Metastatic Lung Carcinoma in the Adrenal Gland (tissue), 1 donor: ENCODE measurements around the genes PTGR1, SUSD1, SNX30 and SLC46A2.

GRCh38 chr9:110392244-110392525 is 54.5 kb upstream of the TXNDC8 start:
- PRO-cap = no peak

- PRO-cap = no peak
Measured at GRCh38 chr9:110445710-110446116, 108.0 kb upstream of the TXNDC8 start.

DNA sequence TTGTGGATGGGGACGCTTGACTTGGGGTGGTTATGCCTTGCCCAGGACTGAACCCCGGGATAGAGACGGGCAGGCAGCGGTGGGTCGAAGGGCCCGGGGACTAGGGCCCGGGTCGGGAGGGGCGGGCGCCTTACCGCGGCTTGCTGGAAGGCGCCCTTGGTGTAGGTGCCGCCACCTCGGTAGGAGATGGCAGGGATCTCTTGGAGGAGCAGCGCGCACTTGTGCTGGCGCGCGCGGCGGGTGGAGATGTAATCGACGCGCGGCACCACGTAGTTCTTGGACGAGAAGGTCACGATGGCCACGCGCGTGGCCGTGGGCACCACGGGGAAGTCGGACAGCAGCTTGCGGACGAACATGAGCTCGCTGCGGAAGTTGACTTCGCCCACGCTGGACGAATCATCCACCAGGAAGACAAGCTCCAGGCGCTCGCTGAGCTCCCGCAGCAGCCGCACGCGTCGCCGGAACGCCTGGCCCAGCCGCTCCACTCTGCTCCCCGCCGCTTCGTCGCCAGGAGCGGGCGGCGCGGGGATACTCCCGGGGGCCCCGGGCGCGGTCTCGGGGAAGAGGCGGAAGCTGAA is 573 bp downstream of the SVEP1 start:
- PRO-cap = no peak

- PRO-cap = no peak
Measured at GRCh38 chr9:111386621-111387453, 56.8 kb upstream of the OR2K2 start.

DNA sequence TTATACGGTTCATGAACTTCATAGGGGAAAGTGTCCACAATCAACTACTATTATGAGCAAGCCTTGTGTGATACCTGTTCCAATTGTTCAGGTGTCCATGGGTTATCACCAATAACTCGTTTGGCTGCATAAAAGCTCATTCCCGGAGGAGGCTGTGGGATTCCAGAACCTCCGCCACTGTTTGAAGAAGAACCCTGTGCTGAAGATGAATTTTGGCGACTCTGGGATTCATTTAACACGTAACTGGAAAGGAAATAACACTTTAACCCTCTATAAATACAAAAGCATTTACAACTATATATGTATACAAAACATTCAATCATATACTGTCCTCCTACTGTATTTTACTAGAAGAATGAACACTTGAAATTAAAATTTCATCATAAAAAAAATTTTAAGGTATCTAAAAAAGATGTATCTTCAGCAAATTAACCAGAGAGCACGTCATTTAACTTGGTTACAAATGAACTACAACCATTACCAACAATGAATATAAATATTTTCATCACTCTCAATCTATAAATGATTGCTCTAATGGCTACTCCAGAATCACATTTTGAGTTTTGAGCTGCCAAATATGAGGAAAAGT is 47.2 kb downstream of the ECPAS start:
- PRO-cap = no peak

GRCh38 chr9:111598975-111600104 is at the start of gene PTGR1:
TSS of gene PTGR1 (minus strand) at chr9:111599647.
- PRO-cap = bidirectional peak, plus-strand start at chr9:111599472, minus-strand start at chr9:111599403; bidirectional peak, plus-strand start at chr9:111599754, minus-strand start at chr9:111599675

GRCh38 chr9:111630335-111630744 is 794 bp upstream of the DNAJC25 start:
- PRO-cap = no peak

DNA sequence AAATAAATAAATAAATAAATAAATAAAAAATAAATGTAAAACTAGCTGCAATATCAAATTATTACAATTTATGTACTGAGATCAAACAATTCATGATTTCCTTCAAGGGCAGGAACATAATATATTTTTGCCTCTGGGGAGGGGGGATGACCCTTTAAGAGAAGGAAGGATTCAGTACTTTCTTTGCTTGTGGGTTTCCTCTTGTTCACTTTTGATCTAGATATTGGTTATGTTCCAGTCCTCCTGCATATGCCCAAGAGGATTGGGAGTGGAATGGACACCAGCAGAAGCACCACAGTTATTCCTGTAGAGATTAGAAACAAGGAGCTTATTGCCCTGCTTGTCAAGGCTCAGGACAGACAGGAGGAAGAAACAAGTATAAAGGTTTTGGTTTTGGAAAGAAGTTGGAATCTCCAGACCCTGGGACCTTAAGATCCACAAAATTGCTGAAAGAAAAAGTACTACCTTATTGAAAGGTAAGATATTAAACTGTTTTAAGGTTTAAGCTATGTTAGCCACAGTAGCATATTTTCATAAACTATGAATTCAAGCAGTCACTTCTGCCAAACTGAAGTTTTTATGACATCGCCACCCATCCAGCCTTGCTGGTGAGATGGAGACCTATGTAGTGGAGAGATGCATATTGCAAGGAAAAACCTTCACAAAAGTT is 11.6 kb downstream of the DNAJC25 start:
- PRO-cap = no peak

DNA sequence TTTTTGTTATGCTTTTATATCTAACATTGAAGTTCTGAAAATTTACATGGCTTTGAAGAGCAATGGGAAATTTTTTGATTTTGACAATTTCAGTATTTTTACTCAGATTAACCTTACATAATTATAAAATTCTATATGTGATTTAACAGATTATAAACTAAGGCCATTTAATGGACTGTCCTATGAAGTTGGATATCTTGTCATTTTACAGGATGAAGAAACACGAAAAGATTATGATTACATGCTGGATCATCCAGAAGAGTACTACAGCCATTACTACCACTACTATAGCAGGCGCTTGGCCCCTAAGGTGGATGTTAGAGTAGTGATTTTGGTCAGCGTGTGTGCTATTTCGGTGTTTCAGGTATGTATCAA is 14.5 kb upstream of the GNG10 start:
- PRO-cap = no peak

GRCh38 chr9:111805566-111806562 is 11.1 kb upstream of the SHOC1 start:
- PRO-cap = no peak

DNA sequence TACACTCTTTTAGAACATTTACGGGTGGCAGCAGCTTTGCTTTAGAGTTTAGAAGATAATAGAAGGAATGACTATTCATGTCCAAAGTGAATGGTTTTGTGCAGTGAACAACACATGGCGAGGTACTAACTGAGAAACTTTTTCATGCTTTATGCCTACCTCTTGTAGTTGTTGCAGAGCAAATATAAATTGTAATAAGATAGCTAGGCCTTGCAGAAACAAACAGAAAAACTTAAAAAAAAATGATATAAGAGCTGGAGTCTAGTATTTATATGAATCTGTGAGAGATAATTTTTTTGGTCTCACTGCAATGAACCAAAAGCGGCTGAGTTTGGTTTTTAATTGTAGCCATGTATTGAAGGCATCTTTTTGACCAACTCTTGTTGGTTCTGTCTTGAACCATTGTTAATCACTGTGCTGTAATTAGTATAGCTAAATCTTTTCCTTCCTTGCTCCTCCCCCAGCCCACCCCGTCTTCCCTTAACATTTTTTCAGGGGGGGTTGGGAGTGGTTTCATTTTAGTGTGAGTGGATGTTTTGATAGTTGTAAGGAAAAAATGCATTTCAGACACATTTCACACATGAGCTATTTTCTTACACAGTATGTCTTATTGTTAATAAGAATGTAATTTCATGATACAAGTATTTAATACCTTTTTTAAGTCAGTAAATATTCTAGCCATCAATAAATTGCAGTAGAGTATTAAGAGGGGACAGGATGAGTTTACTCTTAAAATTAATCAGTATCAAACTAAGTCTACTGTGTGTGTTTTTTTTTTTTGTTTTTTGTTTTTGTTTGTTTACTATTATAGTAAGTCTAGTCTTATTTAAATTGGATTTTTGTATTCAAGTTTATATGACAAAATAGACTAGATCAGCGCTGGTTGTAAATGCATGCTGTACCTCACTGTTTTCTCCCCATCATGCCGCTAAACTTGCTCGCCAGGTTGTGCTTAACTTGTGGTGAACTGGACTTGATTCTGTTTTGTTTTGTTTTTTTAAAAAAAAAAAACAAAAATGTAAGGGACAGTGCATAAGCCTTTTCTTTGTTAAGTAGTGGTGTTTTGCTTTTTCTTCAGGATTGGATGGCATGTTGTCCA is 37.1 kb downstream of the UGCG start:
- PRO-cap = no peak

DNA sequence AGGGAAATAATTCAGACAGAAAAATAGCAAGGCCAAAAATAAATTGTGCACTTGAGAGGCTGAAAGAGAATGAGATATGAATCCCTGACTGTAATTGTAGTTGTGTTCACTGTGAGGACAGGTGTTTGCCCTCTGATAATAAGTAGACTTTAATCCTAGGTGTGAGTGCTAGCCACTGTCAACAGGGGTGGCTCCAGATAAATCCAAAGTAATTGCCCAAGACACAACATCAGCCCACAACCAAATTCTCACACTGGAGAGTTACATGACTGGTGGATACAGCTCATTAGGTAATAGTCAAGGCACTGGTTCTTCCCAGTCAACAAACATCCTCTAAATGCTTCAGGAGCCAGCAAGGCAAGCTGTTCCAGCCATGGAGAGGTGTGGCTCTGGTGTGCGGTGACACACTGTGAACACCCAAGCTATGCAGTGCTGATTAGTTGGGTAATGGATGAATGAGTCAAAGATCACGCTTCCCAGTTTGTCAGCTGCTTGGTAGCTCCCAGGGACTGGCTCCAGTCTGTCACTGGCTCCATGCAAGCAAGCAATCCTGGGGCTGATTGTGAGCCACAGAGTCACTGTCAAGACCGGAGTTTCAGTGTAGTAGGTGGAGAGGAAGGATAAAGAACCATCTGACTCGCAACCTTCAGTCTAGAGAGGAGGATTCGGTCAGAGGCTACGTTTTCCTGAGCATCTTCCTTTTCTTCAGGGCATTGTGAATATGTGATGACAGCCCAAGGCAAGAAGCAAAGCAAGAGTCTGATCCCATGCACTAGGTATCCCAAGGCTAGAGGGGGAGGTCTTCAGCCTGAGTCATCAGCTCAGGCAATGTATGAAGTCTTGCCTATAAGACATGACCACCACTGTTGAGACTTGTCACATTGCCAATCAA is 63.0 kb downstream of the UGCG start:
- PRO-cap = unidirectional peak, minus-strand start at position 335 of the sequence

GRCh38 chr9:111969212-111969623 is 72.6 kb downstream of the UGCG start:
- PRO-cap = no peak

- PRO-cap = no peak
Measured at GRCh38 chr9:112125676-112126548, 49.2 kb downstream of the SUSD1 start.

- PRO-cap = bidirectional peak, plus-strand start at chr9:112175327, minus-strand start at chr9:112175270; bidirectional peak, plus-strand start at chr9:112175411, minus-strand start at chr9:112175466
Measured at GRCh38 chr9:112174955-112175596, at the start of gene SUSD1. TSS of gene SUSD1 (minus strand) at chr9:112175297.

DNA sequence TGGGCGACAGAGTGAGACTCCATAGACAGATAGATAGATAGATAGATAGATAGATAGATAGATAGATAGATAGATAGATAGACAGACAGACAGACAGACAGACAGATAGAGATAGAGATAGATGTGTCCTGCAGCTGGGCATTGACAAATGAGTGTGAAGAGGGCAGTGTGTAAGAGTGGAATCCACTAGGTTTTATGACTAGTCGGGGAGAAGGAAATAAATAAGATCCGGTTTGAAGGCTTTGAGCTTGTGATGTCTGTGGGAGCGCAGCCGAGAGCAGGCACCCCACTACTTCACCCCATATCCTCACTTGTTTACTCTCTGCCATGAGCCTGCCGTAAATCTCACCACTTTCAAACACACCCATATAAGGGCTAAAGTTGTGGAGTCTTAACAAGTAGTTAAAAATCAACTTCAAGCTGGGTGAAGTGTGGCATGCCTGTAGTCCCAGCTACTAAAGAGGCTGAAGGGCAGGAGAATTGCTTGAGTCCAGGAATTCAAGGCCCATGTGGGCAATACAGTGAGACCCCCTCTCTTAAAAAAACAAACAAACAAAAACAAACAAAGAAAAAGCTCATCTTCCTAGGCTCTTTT is 1.5 kb upstream of the SUSD1 start:
- PRO-cap = no peak

DNA sequence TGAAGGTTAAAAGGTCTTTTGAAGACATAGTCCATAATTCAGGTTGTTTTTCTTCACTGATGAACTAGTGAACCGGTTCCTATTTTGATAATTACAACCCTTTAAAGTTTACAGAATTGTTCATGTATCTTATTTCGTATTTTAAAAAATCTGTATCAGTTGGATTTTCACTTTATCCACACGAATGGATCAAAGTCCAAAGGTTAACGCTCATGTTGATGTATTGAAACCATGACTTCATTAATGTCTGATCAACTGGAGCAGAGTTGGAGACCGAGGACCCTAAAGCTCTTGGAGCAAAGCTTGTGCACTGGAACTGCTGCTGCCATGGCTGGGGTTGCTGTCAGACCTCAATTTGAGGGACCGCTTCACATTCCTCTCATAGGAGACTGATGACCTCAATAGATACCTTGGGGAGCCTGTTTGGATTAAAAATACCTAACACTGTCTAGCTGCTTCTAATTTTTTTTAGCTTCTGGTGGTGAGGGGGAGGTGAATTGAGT is 45.1 kb downstream of the KIAA1958 start:
- PRO-cap = no peak

DNA sequence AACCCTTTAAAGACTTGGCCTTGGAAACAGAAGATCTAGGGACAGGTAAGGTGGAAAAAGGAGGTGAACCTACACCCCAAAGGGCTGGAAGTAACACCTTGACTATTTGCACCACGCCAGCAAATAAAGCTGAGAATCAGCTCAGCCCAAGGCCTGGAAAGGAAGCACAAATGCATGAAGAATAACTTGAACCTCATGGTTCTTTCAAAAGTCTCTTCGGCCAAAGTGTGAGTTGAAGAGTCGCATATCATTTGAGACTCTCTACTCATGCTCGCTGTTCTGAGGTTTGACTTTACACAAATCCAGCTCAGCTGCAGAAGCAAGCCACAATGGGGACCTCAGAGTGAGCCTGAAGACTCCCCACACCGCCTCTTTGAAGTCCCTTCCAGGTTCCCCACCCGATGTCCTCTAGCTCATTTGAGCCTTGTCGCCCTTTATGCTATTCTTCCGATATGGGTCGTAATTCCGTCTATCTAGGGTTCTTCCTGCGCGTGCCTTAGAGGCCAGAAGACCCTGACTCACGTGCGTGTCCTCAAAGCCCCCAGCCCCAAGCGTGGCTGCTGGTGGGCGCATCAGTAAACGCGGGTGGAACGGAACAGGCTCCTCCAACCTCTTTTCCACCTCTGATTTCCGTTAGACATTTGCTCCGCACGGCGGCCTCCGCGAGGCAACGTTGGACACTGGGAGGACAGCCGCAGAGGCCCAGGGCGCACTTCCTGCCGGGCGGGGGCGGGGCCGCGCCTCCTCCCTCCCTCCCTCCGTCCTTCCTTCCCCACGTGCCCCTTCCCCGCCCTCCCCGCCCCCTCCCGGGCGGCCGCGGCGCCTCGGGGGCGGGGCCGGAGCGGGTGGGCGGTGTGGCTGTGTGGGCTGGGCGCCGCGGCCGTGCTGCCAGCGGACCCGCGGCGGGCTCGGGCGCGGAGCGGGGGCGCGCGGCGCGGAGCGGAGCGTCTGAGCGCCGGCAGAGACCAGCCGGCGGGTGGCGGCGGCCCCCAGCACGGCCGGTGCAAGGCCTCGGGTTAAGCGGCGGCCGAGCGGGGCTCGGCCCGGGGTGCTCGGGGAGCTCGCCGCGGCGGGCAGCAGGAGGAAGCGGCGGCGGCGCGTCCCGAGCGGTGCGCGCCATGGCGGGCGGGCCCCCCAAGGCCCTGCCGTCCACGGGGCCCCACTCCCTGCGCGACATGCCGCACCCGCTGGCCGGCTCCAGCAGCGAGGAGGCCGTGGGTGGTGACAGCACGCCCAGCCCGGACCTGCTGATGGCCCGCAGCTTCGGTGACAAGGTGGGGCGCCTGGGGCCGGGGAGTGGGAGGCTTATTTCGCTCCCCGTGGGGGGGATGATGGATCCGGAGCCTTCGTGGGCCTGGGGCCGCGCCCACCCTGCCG is at the start of gene SNX30:
Gene SNX30 (plus strand): TSS at position 877 of the 1,377 bp plus-strand sequence.
- PRO-cap = bidirectional peak, plus-strand start at position 863 of the sequence, minus-strand start at position 679 of the sequence

DNA sequence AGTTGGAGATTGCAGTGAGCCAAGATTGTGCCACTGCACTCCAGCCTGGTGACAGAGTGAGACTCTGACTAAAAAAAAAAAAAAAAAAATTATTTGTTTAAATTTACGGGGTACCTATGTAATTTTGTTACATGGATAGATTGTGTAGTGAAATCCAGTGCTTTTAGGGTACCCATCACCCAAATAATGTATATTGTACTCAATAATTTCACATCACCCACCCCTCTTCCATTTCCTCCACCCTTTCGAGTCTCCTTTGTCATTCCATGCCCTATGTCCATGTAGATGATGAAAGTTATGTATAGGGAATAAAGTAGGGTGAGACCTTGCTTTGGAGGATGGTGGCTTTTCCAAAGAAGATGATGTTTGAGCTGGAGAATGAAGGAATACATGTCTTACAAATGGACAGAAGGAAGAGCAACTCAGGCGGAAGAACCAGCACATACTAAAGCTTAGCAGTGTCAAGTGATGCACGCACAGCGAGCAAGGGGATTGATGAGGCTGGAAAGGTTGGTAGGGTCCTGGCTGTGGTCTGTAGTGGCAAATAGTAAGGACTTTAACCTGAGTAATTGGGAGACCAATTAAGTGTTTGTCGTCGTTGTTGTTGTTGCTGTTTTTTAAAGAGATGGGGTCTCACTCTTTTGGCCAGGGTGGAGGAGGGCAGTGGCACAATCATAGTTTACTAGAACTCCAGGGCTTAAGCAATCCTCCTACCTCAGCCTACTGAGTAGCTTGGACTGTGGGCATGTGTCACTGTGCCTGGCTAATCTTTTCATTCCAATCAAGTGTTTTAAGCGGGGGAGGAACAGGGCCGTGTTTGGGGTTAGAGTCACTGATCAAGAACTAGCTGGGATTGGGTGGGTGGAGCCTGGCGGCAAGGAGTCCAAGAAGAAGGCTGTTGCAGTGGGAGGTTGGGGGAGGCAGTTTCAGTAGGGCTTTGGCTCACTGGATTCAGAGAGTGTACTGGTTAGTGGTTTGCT is 13.5 kb downstream of the SNX30 start:
- PRO-cap = no peak

GRCh38 chr9:112890575-112891219 is at the start of gene SLC46A2:
TSS of gene SLC46A2 (minus strand) at chr9:112890876.
- PRO-cap = no peak